SP-49 (cell line): ENCODE measurements around the genes KBTBD7 and MTRF1.

DNA sequence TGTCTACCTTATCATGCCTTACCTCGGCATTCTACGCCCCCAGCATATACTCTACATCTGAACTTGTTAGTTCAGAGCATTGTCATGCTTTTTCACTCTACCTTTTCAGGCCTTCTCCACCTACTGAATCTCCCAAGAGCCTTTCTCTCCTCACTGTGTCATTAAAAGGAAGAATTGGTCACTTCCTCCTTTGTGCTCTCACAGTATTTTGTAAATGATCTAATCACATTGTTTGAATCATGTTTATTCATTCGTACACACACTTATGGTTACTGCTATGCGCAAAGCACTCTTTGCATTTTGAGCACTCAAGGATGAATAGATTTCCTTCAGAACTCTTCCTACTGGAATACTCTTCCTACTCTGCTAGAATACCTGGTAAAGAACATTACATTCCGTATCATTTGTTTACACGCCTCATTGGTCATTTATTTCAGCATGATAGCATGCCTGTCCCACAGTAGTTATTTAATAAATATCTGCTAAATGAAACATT is 15.8 kb upstream of the ELF1 start:
- PRO-cap, result no peak

- PRO-cap, result unidirectional peak, minus-strand start at chr13:41194491; unidirectional peak, minus-strand start at chr13:41194569
These were observed at the start of gene KBTBD7 for GRCh38 chr13:41193835-41194930. Gene KBTBD7 (minus strand): TSS chr13:41194569.

GRCh38 chr13:41263173-41264070 is at the start of gene MTRF1:
Gene MTRF1 (minus strand): TSS chr13:41263576.
- PRO-cap, result unidirectional peak, minus-strand start at chr13:41263576

DNA sequence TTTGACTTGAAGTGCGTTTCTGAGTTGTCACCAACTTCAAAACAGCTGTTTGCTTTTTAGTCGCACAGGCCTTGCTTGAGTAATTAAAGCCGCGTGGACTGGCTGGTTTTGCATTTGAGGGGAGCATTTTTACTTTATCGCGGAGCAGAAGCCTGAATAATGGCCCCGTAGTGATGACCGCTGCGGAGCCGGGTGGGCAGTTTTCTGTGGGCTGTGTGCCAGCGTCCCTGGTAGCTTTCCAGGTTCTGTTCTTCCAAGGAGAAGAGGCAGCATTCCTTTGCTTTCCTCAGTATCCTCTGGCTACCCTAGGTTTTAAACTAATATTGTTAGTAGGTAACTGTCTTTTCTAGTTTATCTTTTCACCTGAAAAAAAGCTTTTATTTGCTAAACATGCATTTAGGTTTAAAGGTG is 1.1 kb downstream of the NAA16 start:
- PRO-cap, result no peak

GRCh38 chr13:41366870-41367877 is 56.1 kb downstream of the NAA16 start:
- PRO-cap, result no peak

GRCh38 chr13:41463890-41464186 is 6.5 kb downstream of the RGCC start:
- PRO-cap, result no peak

GRCh38 chr13:41465528-41466427 is 8.4 kb downstream of the RGCC start:
- PRO-cap, result no peak

GRCh38 chr13:41496340-41497220 is 39.2 kb downstream of the RGCC start:
- PRO-cap, result no peak

DNA sequence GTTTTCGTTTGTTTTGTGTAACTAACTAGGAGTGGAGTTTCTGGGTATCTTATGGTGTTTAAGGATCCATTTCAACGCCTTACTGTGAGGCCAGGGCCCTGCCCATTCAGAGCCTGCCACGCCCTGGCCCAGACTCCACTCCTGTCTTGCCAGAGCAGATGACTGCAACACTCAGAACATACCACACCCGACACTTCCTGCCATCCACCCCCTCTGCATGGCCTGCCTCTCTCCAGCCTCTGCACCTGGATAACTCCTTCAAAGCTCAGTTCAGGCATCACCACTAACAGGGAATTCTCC is 43.2 kb downstream of the RGCC start:
- PRO-cap, result no peak

DNA sequence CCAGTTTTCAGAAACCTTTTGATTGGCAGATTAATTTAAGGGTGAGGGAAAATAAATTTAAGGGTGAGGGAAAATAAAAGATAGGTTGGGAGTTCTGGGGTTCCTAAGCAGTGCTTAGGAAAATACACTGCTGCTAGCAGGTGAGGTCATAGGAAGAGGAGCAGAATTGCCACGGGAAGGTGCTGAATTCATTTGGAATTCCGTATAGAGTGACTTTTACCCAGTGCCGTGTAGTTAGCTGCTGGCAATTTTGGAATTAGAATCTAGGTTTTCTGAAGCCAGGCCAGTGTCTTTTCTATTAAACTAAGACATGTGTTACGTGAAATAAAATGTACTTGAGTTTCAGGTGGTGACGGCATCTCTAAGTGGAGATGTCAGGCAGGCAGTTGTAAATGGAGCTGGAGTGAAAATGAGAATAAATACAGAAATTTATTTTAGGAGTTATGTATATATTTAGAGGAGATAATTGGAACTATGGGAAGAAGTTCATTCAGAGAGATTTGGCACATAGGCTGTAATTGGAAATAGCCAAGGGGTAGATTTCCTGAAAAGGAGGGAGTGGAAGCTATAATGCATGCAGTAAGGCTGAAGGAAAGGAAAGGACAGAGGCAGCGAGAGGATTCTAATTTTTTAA is 59.9 kb downstream of the DGKH start:
- PRO-cap, result no peak

- PRO-cap, result no peak
These were observed 36.2 kb upstream of the AKAP11 start for GRCh38 chr13:42235549-42236287.

DNA sequence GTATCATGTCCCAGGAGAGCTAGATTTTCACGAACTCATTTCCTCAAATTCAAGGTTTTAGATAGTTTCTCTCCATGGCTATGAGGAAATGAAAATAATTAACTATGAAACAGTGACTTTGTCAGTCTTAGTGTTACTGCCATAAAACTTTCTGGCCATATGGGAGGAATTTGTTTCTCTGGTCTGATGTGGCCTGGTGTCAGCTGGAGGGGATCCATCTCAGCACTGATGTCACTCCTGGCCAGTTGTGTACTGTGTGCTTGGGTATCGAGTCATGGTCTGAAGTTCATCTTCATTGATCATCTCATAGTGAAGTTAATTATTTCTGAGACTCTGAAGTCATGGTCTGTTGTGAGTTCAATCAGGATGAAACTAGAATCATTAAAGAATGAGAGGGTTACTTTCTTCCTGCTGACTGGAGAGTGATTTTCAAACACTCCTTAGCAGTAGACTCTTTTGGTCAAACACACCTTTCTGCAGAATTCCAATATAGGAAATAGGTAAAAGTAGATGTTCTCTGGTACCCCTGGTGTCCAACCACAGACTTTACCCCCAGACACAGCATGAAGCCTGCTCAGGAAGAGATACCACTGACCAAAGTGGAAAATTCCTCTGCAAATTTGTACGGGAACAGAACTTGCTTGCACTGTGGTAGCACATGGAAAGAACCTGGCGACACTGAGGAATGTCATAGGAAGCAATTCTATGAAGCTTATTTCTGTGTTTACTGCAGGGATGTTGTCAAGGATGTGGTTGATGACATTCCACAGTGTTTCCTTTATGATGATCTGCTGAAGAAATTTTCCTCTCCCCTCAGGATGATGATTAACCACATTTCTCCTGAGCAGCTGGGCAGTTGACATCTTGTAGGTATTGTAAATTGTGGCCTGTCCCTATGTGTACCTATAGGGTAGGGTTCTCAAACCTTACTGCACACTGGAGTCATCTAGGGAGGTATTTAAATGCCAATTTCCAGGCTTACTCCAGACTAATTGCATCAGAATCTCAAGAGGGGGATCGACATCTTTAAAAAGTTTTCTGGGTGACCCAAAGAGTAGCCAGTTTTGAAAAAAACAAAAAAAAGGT is 49.0 kb upstream of the TNFSF11 start:
- PRO-cap, result no peak

GRCh38 chr13:42963227-42964006 is 28.6 kb downstream of the EPSTI1 start:
- PRO-cap, result no peak

GRCh38 chr13:43805489-43805947 is 18.7 kb upstream of the ENOX1 start:
- PRO-cap, result no peak

DNA sequence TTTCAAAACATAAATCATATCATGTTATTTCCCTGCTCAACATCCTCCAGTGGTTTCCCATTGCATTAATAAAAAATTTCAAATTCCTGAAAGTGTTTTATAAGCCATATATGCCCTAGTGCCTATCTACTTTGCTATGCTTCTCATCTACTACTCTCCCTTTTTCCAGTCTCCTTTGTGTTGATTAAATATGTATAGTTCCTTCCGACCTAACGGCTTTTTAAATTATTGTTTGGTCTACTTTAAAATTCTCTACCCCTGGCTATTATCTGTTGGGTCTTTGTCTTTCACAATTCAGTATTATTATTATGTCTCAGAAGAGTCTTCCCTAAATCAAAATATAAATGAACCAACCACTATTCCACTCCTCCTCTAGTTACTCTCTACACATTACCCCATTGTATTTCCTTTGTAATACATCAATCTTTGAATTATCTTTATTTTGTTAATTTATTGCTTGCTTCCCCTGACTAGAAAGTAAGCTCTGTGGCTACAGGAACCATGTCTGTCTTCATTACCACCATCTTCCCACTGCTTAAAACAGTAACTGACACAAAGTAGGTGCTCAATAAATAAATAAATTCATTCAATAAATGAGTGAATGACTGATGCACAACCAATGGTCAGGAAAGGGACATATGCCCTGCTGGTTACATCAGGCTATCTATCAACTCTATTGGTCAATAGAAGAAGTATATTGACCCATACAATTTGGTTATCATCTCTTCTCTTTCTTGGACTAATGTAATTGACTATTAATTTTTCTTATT is 17.3 kb downstream of the CCDC122 start:
- PRO-cap, result no peak

- PRO-cap, result no peak
These were observed 92.3 kb downstream of the SMIM2 start for GRCh38 chr13:44068702-44069147.

DNA sequence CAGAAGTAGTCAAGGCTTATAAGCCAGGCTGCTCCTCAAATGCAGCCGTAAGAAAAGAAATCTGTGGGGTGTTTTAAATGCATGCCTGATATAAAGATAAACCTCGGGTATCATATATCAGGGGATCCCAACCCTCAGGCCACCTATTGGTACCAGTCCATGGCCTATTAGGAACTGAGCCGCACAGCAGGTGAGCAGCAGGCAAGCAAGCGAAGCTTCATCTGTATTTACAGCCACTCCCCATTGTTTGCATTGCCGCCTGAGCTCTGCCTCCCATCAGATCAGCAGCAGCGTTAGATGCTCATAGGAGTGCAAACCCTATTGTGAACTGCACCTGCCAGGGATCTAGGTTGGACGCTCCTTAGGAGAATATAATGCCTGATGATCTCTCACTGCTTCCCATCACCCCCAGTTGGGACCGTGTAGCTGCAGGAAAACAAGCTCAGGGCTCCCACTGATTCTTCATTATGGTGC is 20.9 kb downstream of the SMIM2 start:
- PRO-cap, result no peak

GRCh38 chr13:44157973-44158837 is 2.9 kb downstream of the SMIM2 start:
- PRO-cap, result no peak

- PRO-cap, result no peak
These were observed 57.7 kb upstream of the SMIM2 start for GRCh38 chr13:44218619-44219335.

- PRO-cap, result no peak
These were observed 105.6 kb upstream of the SERP2 start for GRCh38 chr13:44267802-44268583.